ENCODE data around the gene ECI2.

- RRBS, result no CpG with 5 or more reads among the region's 5 CpGs
Measured at GRCh38 chr6:4090770-4091146, 11.8 kb upstream of the FAM217A start.

DNA sequence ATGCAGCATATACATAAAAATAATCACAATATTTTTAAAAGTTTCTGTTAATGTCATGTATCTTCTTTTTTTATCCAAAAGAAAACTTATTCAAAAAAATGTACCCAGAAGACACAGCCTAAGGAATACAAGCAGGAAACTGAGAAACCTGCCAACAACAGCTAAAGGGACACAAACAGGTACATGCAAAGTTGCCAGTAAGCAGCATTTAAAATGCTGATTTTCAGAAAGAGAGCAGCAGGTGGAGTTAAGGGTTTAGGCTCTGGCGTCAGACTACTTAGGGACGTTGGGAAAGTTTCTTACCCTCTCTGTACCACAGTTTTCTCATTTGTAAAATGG lies 13.5 kb downstream of the ECI2 start:
- RRBS, result no CpG with 5 or more reads among the region's 2 CpGs

- RRBS, result 2% methylated on average over 35 of the region's 77 CpGs
Measured at GRCh38 chr6:4134569-4135732, at the start of gene ECI2. ECI2 (minus strand) TSS chr6:4135575.

DNA sequence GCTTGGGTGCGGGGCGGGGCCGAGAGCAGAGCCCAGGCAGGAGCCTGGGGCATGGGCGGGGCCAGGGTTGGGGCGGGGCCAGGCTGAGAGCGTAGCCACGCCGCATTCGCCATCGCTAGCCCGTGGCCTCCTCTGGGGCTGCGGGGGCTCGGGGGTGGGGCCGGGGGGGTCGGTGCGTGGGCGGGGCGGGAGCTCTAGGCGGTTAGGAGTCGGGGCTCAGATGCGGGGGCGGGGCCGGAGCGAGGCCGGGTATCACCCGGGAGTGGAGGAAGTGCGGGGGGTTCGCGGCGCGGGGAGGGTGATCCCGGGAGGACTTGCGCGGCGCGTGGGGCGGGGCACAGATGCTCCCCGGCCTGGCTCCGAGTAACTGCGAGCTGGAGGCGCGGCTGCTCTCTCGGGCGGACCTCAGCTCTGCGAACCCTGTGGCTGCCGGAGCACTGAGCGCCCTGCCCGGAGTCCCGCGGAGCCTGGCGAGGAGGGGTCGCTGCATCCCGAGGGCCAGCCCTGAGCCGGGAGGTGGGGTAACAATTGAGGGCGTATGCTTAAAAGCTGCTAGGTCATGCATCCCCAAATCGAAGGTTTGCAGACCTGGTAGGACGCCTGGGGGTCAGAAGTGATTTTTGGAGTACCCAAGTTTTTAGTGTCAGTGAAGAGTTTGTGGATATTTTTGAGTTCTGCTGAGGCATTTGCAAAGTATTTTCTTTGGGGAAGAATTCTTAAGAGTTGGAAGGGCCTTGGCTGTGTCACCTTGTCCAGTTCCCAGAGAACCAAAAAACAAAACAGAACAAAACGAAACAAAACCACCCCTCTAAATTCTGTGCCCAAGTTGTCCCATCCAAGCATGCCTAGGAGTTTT lies 586 bp upstream of the ECI2 start:
- RRBS, result 2% methylated on average over 36 of the region's 58 CpGs

DNA sequence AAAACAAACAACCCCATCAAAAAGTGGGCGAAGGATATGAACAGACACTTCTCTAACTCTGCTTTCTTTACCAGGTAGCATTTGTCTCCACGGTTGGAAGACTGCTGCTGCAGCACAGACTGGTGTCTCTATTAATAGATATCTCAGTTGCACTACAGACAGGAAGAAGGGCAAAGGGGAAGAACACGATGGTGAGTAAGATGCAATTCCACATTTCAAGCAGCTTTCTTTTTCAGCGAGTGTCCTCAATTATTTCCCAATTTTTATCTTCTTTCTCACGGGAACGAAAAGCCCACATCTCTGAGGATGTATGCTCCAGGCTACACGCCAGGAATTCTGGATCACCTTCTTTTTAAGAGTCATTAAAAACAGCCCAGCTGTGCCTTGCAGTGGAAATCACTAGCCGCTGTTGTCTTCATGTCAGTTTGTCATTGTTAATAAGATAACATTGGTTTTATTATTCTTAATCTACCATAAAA lies 311.6 kb upstream of the ECI2 start:
- RRBS, result no CpG with 5 or more reads among the region's 8 CpGs

DNA sequence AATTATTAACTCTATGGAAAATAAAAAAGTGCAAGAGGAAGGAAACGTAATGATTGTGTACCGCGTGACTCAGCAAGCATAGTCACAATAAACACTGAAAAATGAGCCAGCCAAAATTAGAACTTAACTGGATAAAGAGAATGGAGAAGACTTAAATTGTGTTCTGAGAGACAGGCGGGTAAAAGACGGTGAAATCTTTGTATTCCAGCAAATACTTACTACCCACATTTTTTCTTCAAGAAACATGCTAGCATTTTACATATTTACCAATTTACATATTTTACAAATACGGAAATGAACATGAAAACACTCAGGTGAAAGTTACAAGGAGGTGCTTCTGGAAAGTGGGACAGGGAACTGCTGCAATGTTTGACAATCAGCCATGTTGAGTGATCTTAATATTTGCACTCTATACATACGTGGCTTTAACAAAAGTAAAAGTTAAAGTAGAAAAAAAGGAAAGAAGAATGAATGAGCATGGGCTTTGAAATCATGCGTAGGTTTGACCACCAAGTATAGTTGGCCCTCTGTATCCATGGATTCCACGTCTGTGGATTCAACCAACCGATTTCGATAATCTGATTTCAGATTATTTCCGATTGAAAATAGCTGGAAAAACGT lies 87.7 kb upstream of the CDYL start:
- RRBS, result no CpG with 5 or more reads among the region's 13 CpGs

- RRBS, result no CpG with 5 or more reads among the region's 10 CpGs
Measured at GRCh38 chr6:4792976-4793569, 16.9 kb downstream of the CDYL start.

GRCh38 chr6:4855804-4856917 lies 80.0 kb downstream of the CDYL start:
- RRBS, result no CpG with 5 or more reads among the region's 14 CpGs

- RRBS, result no CpG with 5 or more reads among the region's 4 CpGs
Measured at GRCh38 chr6:4879872-4880330, 103.7 kb downstream of the CDYL start.

- RRBS, result no CpG with 5 or more reads among the region's 11 CpGs
Measured at GRCh38 chr6:5082465-5083202, 2.5 kb upstream of the PPP1R3G start.

GRCh38 chr6:5087137-5087924 lies 2.2 kb downstream of the PPP1R3G start:
- RRBS, result 78% methylated on average over 3 of the region's 32 CpGs

GRCh38 chr6:5108012-5108569 lies 22.9 kb downstream of the PPP1R3G start:
- RRBS, result no CpG with 5 or more reads among the region's 10 CpGs

DNA sequence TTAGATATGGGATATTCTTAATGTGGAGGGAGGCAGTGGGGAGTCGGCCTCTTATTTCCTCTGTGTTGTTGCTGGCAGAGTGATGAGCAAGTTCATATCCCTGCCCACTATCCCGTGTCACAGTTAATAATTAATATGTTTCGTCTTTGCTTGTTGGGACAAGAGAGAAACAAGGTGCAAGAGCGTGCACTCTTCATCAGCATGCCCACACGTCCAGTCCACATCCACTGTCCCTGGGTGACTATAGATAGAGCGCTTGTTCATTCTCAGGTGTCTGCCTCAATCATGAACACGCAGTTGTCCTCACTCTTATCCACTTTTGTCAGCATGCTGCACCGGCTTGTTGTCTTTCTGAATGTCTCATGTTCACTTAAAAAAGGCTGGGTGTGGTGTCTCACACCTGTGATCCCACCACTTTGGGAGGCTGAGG lies 34.0 kb downstream of the PPP1R3G start:
- RRBS, result no CpG with 5 or more reads among the region's 8 CpGs

GRCh38 chr6:5174687-5175219 lies 86.0 kb downstream of the LYRM4 start:
- RRBS, result no CpG with 5 or more reads among the region's 6 CpGs

DNA sequence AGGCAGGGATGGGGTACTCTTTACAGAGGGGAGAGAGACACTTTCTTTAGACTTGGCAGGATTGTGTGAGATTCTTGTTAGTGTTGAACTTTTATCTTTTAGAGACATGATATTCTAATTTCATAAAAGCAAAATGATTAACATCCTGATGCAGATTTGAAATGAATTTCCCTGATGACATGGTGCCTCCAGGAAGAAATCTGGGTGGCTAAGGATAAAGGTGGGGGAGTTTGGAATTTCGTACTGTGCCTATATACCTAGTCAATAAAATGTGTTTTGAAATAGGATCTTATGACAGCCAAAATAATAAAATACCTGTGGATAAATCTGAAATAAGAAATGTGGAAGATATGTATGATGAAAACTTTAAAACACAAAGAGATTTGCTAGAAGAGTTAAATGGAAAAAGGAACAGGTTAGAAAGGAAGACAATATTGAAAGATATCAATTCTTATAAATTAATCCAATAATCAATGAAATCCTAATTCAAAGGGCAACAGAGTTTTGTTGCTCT lies 48.1 kb downstream of the FARS2 start:
- RRBS, result no CpG with 5 or more reads among the region's 1 CpG

GRCh38 chr6:5729780-5730435 lies 276.8 kb downstream of the NRN1 start:
- RRBS, result no CpG with 5 or more reads among the region's 3 CpGs

- RRBS, result under 1% methylated on average over 24 of the region's 40 CpGs
Measured at GRCh38 chr6:5996680-5997238, 10.0 kb downstream of the NRN1 start.

DNA sequence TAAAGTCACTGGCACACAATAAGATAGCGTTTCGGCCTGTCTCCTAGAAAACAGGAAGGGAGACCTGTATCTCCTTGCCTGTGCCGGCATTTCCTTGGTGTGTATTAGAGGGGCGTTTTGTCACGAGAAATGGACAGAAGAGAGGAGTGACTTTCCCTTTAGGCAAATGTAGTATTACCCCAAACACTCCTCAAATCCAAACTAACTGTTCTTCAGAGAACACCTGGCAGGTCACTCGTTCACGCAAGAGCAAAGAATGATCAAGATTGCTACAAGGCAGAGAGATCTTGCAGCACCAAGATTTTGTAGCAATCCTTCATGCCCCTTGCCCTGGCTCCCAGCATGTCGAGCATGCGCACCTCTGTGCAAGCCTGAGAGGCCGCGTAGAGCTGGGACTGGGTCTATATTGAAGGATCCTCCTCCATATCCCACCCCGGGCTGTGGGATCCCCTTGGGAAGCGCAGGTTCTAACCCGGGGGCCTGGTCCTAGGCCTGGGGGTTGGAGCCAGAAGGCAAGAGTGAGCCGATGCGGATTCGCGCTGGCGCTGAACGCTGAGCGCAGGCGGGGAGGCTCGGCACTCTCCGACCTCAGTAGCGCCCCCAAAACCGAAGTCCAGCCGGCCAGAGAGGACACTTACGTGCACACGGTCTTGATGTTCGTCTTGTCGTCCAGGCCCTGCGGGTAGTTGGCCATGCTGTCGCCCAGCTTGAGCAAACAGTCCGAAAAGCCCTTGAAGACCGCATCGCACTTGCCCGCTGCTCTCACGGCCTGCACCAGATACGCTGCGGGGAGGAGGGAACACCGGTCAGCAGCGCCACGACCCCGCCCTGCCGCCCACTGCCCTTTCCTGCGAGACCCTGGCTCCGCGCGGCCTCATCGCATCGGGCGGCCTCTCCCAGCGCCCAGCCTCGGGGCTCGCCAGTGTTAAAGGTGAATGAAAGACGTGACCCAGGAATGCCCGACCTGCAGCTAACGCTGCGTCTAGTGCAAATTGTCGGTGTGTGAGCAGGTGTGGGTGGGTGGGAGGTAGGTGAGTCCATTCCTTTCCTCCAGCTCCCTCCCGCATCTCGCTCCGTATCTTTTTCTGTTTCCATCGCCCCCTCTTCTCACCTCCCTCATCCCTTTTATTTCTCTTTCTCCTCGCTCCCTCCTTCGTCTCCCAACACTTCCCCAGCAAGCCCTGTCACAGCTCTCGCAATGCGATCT lies 4.6 kb downstream of the NRN1 start:
- RRBS, result no CpG with 5 or more reads among the region's 68 CpGs

GRCh38 chr6:6006053-6006285 lies 756 bp downstream of the NRN1 start:
- RRBS, result no CpG with 5 or more reads among the region's 7 CpGs

DNA sequence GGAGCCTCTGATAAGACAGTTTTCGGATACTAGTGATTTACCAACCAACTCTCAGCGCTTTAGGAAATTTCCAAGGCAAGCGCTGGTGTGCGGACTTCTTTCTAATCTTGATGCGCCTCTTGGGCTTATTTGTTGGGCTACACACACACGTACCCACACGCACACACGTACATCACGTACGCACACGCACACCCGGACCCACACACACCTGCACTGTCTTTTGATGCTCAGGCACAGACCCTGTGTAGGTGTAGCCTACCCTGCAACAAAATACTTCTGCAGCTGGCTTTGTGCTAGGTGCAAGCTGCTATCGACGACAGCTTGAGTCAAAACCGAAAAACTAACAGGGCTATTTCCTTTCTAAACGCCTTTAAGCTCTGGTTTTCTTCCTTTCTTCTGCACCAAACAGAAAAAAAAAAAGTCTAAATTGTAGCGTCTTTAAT lies 1.1 kb upstream of the NRN1 start:
- RRBS, result no CpG with 5 or more reads among the region's 17 CpGs

Data from AG10803 (cell line).